AG09319 (cell line): ENCODE data around the gene PDSS1.

- RRBS, result 4% methylated on average over 24 of the region's 82 CpGs
Measured at GRCh38 chr10:23192785-23193396, 779 bp downstream of the PTF1A start.

DNA sequence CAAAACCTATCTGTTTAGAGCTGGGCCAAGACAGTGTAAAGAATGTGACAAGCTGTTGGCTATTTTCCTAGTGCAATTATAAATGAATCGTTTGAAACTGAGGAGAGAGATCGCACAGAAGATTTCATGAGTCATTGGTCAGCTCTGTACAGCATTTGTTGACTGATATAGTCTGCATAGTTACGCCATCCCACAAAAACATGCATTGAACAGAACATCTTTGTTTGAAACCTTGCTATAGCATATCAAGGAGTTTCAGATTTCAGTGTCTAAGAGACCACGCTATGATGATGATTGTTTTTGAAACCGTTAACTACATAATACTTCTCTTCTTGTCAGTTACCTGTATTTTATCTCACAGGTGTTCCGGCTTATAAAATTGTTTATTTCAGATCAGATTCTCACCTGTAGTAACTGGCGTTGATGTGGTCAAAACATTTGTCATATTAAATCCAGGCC lies 1.3 kb upstream of the C10orf67 start:
- RRBS, result no CpG with 5 or more reads among the region's 7 CpGs

DNA sequence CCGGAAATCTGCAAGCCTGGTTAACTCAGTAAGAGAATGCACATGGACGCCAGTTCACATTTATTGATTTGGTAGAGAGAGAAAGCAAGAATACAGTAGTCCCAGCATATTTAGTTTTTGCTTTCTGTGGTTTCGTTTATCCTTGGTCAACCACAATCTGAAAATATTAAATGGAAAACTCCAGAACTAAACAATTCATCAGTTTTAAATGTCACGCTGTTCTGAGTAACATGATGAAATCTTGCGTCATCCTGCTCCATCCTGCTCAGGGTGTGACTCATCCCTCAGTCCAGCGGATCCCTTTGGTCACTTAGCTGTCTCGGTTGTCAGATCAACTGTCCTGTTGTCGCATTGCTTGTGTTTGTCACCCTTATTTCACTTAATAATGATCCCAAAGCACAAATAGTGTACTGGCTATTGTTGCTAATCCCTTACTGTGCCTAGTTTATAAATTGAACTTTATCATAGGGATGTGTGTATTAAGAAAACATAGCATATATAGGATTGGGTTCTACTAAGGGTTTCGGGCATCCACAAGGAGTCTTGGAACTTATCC lies 73.5 kb downstream of the OTUD1 start:
- RRBS, result no CpG with 5 or more reads among the region's 9 CpGs

DNA sequence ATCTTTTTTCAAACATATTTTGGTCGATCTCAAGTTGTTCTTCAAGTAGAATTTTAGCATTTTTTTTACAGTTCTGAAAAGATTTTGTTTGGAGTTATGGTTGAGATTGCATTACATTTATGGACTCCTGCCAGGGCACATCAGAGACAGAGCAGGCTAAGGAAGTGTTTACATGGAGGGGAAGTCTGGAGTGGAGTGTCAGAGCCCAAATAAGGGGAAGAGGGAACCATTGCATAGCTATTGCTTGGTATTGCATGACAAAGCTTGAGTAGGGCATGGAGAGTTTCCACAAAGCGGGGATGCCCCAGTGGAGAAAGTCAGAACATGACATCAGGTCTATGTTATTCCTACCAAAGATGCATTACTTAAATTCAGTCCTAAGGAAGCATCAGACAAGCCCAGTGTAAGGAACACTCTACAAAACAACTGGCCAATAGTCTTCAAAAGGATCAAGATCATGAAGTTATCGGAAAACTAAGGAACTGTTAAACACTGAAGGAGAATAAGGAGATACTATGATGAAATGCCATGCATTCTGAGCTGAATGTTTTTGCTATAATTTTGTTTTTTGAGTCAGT lies 204.6 kb downstream of the OTUD1 start:
- RRBS, result no CpG with 5 or more reads among the region's 3 CpGs

GRCh38 chr10:23693304-23693822 lies 254.5 kb downstream of the OTUD1 start:
- RRBS, result no CpG with 5 or more reads among the region's 26 CpGs

GRCh38 chr10:24008521-24009074 lies 200.3 kb upstream of the KIAA1217 start:
- RRBS, result no CpG with 5 or more reads among the region's 9 CpGs

- RRBS, result no CpG with 5 or more reads among the region's 3 CpGs
Measured at GRCh38 chr10:24119299-24119906, 89.5 kb upstream of the KIAA1217 start.

DNA sequence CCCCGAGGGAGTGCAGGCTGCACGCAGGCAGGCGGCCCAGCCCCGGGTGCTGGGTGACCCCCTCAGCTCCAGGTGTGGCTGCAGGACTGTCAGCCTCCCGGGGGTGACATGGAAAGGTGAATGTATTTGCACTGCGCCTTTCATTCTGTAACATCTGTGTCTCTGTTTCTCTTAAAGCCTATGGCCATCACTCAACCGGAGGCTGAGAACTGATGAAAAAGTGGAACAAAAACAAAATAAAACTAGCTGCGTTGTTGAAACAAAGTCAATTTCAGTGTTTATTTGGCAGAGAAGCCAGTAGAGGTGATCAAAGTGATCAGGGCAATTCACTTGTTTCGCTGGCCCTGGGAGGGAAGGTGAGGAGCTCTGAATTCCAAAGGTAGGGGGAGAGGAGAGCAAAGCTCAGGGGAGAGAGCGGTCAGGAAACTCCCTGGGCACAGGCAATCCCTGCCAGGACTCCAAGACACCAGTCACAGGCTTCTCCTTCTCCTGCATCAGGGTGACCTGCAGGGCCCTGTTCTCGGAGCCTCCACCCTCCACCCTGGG lies 6.9 kb upstream of the KIAA1217 start:
- RRBS, result 73% methylated on average over 3 of the region's 11 CpGs

DNA sequence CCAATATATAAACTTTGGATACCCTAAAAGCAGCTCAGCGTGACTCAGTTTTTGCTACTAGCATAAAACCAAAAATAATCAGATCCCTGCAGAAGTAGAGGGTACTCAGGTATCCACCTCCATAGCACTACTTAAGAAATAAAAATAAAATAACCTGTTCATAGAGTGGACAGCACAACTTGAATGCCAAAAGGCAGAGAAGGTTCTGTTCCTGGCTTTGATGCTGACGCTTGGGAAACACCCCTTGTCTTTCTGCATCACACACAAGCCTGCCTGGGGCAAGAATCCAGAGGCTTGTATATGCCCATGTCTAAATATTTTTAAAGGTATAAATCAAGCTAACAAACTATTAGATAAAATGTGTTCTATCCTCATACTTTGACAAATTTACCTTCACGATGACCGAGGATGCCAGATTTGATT lies 207.3 kb downstream of the KIAA1217 start:
- RRBS, result no CpG with 5 or more reads among the region's 4 CpGs

DNA sequence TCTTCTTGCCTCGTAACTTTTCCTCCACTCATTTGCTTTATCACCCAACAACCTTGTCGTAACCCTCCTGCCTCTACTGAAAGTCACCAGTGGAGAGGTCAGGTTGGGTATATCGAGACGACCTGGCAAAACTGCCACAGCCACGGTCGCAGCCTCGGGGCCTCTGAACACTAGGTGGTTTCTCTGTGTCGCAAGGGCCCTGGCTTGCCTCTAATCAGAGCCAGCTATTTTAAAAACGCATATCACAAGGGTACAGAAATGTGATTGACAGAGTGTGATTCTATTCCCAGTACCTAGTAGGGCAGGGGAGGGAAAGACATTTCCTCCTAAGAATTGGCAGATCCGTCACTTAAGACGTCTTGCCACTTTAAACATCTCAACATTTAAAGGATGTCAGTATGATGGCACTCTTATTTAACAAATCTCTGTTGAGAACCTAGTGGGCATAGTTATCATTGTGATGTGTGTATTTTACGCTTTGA lies 197.6 kb downstream of the ARHGAP21 start:
- RRBS, result no CpG with 5 or more reads among the region's 12 CpGs

- RRBS, result no CpG with 5 or more reads among the region's 5 CpGs
Measured at GRCh38 chr10:24551115-24551656, 172.5 kb downstream of the ARHGAP21 start.

DNA sequence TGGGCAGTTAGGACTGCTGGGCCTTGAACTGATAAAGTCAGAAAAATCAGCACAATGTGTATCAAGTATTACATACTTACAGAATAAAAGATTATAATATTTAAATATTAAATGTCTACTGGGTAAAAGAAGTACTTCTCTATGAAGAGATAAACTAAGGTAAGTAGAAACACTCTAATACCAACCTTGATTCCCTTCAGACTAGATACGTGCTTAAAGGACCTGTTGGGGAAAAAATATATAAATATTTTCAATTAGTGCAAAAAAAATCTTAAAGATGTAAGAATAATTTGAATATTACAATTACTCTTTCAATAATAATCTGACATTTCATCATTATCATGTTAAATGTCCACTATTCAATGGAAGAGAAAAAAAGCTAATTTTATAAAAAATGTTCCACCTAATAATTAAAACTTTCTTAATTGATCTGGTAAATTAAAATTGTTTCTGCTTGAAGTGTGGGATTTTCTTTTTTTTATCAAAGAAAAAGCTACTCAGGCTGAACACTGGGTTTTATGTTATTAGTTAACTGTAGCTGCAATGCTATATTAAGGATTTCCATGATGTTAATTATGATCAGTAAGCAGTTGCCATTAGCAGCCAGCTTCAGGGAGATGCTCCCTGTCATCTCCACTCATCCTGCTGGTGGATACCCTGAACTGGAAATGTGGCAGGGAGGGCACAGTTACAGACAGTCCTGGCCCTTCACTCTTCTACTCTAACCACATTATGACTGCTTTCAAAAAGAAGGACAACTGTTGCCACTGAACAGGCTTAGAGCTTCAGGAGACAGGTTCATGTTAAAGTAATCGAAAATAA lies 119.3 kb downstream of the ARHGAP21 start:
- RRBS, result no CpG with 5 or more reads among the region's 2 CpGs

DNA sequence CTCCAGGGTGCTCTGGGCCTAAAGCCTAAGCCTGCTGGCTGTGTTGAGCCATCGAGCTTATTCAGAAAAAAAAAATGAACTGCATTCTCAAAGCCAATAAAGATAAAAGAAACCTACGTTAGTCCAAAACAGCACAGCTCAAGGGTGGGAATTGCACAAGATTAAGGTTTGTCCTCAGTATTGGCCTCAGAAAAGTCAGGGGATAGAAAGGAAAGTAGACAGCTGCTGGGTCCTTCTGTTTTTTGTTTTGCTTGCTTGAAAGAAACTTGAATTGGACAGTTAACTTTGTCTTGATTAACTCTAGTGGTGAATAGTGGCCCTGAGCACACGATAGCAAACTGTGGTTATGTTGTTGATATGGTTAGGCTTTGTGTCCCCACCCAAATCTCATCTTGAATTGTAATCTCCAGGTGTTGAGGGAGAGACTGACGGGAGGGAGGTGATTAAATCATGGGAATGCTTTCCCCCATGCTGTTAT lies 22.7 kb upstream of the PRTFDC1 start:
- RRBS, result no CpG with 5 or more reads among the region's 4 CpGs

DNA sequence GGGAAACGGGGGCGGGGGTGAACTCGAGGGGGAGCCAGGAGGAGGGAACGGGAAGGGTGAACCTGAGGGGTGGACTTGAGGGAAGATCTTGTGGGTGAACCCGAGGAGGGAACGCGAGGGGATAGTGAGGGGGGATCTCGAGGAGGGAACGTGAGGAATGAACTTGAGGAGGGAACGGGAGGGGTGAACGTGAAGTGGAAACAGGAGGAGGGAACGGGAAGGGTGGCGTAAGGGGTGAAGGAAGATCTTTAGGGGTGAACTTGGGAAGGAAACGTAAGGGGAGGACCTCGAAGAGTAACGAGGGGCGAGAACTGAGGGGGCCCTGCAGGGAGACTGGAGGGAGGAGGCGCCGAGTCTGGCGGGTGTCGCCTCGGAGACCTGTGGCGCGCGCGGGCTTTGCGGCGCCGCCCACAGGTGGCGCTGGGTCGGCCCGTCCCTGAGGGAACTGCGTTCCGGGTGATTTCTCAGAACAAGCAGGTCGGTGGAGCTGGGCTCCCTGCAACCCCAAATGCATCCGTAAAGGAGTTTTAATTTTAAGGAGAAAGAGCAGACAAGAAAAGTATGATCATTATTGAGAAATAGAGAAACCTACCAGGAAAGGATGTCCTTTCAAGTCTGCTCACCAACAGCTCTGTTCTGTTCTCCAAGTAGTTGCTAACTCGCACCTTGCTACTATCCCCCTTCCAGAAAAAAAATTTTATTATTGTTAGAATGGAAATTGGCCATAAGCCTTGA lies 777 bp downstream of the MYO3A start:
- RRBS, result no CpG with 5 or more reads among the region's 37 CpGs

GRCh38 chr10:26436846-26437166 lies 1.3 kb upstream of the APBB1IP start:
- RRBS, result no CpG with 5 or more reads among the region's 1 CpG

DNA sequence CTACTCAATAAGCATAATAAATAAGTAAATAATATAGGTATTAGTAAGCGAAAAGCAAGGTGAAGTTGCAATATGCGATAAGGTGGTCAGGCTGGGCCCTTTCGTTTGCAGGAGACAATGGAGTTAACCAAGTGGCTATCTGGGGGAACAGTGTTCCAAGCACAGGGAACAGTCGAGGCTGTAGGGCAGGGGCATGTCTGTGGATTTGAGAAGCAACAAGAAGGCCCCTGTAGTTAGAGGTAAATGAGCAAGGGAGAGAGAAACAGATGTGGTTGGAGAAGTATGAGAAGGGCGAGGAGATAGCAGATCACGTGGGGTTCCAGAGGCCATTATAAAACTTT lies 5.8 kb downstream of the APBB1IP start:
- RRBS, result no CpG with 5 or more reads among the region's 6 CpGs

DNA sequence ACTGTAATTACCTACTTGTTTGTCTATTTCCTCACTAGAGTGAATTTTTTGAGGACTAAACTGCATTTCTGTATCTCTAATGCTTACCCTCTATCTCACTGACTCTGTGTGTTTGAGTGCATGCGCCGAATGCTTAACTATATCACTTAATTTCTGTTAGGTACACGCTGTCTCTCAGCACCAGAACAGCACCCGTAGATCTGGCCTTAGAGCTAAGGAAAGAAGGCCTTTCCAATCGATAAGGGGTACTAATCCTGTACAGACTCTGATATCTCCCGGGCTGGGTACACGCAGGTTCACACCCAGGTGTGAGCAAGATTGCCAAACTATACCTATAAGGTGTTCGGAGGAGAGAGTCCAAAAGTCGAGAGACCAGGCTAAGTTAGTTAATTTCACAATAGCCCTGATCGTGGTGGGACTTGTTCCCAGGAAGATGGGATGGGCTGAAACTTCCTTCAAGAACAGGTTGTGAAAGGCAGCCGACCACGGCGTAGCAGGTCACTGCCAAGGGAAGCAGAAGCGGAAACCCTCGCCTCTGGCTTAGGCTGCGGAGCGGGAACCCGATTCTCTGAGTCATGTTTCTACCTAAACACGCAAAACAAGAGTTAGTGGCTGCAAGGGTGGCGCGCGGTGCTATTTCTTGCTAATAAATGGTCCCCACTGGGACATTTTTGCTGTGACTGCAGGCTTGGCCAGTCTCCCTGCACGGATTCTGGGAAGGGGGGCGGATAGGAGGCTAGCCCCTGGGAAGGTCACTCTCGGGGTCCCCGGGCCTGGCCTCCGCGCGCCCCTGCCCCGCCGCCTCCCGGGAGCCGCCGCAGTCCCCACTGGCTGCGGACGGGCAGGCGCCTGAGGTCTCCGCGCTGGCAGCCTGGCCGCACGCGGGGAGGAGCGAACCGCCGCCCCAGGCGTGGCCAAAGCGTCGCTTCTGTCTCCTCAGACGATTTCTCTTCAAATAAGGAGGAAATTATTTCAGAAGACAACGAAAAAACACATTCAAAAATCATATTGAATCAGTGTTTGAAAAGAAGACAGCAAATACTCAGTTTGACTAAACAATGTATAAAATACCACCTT lies 75.4 kb upstream of the PDSS1 start:
- RRBS, result no CpG with 5 or more reads among the region's 50 CpGs

DNA sequence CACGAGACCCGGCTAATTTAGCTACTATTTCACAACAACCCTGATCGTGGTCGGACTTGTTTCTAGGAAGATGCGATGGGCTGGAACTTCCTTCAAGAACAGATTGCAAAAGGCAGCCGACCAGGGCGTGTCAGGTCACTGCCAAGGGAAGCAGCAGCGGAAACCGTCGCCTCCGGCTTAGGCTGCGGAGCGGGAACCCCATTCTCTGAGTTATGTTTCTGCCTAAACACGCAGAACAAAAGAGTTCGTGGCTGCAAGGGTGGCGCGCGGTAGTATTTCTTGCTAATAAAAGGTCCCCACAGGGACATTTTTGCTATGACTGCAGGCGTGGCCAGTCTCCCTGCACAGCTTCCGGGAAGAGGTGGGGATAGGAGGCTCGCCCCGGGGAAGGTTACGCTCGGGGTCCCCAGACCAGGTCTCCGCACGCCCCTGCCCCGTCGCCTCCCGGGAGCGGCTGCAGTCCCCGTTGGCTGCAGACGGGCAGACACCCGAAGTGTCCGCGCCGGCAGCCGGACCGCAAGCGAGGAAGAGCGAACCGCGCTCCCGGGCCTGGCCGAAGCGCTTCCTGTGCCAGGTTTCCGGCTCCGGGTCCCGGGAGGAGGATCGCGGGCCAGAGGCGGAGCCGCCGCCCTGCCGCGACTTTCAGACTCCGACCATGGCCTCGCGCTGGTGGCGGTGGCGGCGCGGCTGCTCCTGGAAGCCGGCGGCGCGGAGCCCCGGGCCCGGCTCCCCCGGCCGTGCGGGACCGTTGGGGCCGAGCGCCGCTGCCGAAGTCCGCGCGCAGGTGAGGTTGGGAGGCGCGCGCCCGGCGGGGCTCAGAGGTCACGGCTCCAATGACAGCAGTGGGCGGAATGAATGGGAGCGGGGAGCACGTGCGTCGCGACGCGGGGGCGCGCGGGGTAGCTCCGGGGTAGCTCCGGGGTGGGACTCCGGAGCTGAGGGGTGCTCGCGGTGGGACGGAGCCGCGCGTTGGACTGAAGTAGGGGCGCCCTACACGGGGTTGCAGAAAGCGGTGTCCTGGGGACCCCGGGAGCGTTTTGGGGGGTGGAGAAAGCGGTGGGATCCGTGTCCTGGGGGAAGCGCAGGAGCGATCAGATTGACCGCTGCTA lies at the start of gene PDSS1:
PDSS1 (plus strand) TSS at position 645 of the 1,109 bp plus-strand sequence.
- RRBS, result 2% methylated on average over 39 of the region's 115 CpGs

- RRBS, result no CpG with 5 or more reads among the region's 1 CpG
Measured at GRCh38 chr10:26714604-26715267, 17.2 kb downstream of the PDSS1 start.

- RRBS, result no CpG with 5 or more reads among the region's 4 CpGs
Measured at GRCh38 chr10:26858060-26858477, 2.7 kb downstream of the ABI1 start.